Renal cortical epithelial cell (primary cell): ENCODE data around the genes TCAIM and SLC6A20.

GRCh38 chr3:44338627-44339233, at the start of gene TCAIM:
Gene TCAIM, plus strand, starts transcription at chr3:44338766.
- RRBS, result 2% methylated on average over 3 of the region's 37 CpGs

GRCh38 chr3:44435902-44436798, 41.3 kb downstream of the ZNF445 start:
- RRBS, result no CpG with 5 or more reads among the region's 4 CpGs

DNA sequence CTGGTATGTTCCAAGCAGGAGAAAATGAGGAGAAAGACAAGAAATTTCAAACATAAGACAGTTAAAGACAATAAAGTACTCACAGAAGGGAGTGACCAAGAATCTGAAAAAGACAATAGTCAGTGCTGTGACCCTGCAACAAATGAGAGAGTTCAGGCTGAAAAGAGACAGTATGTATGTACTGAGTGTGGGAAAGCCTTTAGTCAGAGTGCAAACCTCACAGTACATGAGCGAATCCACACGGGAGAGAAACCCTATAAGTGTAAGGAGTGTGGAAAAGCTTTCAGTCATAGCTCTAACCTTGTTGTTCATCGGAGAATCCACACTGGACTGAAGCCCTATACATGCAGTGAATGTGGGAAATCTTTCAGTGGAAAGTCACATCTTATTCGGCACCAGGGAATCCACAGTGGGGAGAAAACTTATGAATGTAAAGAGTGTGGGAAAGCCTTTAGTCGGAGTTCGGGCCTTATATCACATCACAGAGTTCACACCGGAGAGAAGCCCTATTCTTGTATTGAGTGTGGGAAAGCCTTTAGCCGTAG, 9.5 kb downstream of the ZNF660 start:
- RRBS, result no CpG with 5 or more reads among the region's 8 CpGs

DNA sequence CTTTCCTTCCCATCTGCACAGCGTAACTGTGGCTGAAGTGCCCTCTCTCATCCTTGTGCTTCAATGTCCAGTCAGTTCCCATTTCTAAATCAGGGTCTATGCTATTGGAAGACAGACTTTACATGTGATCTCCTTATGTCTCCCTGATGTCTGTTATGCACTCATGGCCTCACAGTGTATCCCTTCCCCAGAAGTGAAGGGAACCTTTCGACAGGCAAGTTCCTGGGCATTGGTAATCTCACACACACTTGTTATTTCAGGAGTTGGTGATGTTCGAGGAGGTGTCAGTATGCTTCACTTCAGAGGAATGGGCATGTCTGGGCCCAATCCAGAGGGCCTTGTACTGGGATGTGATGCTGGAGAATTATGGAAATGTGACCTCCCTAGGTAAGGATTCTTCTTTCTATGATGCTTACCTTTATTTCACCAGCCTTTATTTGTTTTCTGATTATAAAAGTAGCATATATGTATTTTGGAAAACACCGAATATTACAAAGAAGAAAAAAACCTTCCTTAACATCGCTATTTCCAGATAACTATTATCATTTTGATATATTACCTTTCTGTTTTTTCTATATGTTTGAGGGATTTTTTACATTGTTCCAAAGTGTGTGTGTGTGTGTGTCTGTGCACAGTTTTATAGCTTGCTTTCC, 7.5 kb downstream of the ZNF197 start:
- RRBS, result no CpG with 5 or more reads among the region's 5 CpGs

- RRBS, result no CpG with 5 or more reads among the region's 7 CpGs
These were observed 10.2 kb downstream of the ZNF35 start for GRCh38 chr3:44658538-44659310.

GRCh38 chr3:45010966-45011616, 15.0 kb upstream of the CLEC3B start:
- RRBS, result no CpG with 5 or more reads among the region's 7 CpGs

DNA sequence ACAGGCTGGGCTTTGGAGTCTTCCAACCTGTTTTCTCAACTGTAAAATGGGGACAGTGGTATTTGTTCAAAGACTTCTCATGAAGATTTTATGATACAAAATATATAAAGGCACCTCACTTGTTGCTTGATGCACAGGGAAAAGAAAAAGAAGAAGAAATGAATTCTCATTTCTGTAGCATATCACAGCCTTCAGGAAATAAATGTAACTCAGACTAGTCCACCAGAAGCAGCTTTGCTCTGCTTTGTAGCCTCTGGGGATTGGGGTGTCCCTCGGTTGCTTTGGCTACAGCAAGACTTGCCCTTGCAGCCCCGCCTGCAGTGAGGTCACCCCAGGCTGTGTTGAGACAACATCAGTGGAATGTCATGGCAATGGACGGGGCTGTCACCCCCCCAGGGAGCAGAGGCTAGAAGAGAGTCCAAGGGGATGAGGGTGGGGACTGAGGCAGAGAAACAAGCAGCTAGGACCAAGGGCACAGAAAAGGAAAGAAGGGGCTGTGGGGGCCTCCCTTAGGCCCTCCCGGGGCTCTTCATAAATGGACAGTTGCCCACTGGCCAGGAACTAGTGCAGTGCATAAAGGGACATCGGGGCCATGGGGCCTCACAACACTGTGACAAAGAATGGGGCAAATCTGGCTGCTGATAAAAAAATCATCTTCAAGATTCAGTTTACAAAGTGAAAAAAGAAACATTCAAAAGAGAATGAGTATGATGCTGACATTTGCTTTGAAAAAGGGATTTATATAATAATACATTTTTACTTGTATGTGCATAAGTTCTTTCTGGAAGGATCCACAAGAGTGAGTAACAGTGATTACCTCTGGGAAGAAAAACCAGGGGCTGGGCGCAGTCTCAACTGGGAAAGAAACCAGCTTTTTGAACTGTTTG, 943 bp downstream of the CLEC3B start:
- RRBS, result no CpG with 5 or more reads among the region's 6 CpGs

- RRBS, result no CpG with 5 or more reads among the region's 6 CpGs
These were observed 17.5 kb downstream of the CLEC3B start for GRCh38 chr3:45043568-45044038.

DNA sequence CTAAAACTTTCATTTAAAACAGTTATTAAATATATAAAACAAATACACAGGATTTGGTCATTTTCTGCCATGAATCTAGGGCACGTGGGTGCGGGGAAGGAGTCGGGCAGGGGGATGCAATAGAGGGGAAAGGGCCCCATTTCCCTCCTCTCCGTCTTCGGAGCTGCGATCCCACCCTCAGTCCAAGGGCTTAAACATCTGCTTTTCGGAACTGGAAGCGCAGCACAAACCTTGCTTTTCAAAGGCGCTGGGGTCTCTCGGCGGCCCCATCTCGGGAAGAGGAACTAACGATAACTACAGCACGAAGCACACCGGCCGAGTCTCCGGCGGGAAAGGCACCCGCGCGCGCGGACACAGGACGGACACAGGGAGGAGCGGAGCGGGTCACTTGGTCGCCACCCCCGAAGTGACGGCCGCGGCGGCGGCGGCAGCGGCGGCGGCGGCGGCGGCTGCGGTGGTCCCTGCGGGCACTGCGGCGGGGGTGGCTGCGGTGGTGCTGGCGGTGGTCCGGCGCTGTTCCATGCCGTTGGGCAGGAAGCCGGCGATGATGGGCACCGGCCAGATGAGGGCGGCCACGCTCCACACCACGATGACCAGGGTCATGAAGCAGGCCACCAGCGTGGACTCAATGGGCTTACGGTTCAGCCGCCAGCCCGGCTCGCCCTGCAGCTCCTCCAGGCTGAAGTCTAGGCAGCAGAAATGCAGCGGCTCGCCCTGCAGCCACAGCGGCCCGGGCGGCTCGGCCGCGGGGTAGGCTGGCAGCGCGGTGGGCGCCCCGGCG, 1.2 kb downstream of the TMEM158 start:
- RRBS, result 1% methylated on average over 20 of the region's 73 CpGs

GRCh38 chr3:45464408-45464889, 76.1 kb downstream of the LARS2 start:
- RRBS, result no CpG with 5 or more reads among the region's 5 CpGs

GRCh38 chr3:45497859-45498391, 96.6 kb upstream of the LIMD1 start:
- RRBS, result no CpG with 5 or more reads among the region's 7 CpGs

DNA sequence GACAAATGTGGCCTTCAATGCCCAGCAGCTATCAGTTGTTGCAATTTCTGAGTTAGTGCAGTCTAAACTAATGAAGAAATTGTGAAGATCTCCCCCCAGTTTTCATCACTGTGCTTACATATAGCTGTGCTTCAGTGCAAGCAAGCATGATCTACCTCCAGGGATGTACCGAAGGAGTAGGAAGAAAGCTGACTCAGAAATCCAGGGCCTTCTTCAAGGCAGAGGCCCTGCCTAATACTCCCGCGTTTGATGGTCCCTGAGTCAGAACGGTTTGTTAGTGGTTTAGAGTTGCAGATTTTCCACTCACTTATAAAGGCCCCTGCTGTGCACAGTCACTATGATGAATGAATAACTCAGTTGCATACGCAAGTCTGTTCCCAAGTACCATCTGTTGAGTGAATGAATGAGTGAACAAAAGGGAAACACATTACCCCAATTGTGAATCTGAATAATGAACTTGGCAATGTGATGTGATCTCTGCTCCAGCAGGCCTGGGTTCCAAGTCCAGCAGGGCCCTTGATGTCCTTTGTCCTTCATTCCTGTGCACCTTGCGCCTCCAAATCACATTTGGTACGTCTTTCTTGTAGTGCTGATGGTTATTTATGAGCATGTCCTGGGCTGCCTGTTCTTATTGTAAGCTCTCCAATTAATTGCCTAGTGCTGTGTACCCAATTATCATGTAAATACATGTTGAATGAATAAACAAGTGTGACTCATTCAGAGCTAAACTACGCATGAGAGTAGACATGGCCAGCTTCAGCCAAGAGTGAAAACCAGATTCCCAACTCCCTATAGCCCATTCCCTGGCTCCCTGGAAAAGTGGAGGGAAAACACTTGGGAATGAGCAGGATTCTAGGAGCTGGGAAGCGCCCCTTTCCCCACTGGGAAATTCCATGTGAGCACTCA, 85.4 kb upstream of the LIMD1 start:
- RRBS, result no CpG with 5 or more reads among the region's 9 CpGs

- RRBS, result no CpG with 5 or more reads among the region's 7 CpGs
These were observed 41.4 kb downstream of the LIMD1 start for GRCh38 chr3:45635691-45636625.

DNA sequence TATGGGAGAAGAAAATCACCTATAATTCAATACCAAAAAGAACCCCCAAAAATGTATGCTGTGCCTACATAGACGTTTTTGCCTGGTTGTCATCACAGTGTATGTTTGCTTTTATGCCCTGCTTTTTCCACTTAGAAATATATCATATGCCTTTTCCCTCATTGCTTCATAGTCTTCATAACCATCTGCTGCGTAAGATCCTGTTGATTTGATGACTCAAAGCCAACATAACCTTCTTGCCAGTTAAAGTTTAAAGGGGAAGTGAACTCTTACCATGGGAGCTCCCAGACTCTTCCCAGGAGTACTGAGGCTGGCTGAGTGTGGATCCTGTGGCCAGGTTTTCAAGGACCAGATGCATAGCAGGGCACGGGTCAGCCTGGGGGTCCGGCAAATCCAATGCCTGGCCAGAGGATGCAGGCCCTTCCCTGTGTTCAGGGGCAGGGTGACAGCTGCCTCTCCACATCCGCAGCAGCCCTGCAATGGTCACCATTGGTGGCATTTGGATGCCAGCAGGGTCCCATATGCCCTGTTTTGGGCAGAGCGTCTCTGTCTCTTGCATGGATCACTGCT, 42.0 kb upstream of the SACM1L start:
- RRBS, result no CpG with 5 or more reads among the region's 6 CpGs

- RRBS, result no CpG with 5 or more reads among the region's 12 CpGs
These were observed 32.4 kb upstream of the SACM1L start for GRCh38 chr3:45656605-45657326.

- RRBS, result no CpG with 5 or more reads among the region's 6 CpGs
These were observed 5.0 kb downstream of the SACM1L start for GRCh38 chr3:45693937-45694830.

DNA sequence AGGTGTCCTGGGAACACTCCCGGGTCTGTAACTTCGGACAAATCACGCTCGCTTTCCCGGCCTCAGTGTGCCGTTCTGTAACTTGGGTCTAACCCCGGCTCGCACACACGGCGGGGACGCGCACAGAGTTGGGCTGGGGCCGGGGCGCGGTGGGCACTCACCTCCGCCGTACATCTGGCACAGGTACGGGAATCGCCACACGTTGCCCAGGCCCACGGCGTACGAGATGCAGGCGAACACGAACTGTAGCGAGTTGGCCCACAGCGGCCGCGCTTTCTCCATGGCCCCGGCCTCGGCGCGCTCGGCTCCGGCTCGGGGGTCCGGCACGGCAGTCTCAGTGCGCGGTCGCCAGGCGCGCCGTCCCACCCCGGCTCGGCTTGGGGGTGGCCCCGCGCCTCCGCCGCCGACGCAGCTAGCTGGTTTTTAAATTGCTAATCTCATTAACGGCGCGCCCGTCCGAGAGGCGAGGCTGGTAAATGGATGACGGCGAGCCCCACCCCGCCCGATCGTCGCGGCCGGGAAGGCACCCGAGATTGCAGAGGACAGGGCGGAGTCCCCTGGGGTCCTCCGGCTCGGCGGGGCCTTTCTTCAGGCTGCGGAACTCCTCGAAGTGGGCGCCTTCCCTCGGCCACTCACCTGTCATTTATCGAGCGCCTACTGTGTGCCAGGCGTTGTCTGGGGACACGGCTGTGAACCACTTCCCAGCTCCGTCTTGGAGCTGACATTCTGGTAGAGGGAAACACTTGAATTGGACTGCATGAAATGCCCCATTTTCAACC, at the start of gene SLC6A20:
TSS of gene SLC6A20 (minus strand) at position 399 of the 779 bp plus-strand sequence.
- RRBS, result 5% methylated on average over 26 of the region's 80 CpGs

DNA sequence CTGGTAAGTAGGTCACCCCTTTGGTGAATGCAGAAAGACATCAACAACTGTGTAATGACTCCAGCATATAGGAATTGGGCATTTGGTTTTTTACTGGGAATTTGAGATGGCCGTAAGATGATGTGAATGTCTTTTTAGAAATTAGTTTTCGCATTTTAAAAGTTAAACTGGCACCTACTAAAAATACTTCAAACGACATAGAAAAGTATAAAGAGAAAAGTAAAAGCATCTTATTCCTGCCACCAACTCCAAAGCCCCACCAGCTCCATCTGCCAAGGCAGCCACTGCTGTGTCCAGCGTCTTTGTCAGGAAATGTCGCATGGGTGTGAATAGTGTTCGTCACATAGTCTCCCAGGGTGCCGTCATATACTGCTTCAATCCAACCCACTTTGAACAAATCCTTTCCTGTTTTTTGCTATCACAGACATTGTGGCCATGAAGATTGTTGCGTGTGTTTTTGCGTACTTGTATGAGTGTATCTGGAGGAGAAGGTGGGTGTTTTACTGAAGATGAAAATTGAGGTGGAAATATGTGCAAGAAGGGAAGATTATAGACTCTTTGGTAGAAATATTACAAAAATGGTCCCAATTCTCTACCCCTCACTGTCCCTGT, 25.5 kb downstream of the CCR9 start:
- RRBS, result no CpG with 5 or more reads among the region's 9 CpGs

DNA sequence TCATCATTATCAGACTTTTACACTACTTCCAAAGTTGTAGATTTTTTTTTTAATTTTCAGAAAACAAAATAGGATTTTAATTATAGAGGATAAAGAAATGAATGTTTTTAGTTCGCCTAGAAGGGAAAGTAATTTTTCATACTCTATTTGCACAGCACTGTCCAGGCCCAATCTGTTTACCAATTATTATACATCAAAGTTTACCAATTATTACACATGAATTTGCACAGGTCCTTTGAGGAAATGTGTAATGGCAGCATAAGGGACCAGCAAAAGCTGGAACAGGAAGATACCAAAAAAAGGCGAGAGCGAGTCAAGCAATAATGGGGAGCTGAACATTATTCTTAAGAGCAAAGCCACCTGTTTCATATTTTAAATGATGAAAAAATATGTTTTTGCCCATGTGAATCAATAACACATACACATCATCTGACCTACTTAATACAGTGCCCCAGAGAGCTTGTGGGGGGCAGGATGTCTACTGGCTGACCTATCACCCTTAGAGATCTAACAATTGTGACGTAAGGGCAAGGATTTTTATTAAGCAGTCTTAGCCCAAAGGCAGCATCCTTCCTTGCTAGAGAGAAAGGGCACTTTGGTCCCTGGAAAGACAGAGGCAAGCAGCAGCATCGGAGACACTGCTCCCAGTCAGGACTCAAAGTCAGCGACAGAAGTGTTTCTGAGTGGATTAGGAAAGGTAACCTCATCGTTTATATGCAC, 1.4 kb downstream of the CXCR6 start:
- RRBS, result no CpG with 5 or more reads among the region's 7 CpGs

DNA sequence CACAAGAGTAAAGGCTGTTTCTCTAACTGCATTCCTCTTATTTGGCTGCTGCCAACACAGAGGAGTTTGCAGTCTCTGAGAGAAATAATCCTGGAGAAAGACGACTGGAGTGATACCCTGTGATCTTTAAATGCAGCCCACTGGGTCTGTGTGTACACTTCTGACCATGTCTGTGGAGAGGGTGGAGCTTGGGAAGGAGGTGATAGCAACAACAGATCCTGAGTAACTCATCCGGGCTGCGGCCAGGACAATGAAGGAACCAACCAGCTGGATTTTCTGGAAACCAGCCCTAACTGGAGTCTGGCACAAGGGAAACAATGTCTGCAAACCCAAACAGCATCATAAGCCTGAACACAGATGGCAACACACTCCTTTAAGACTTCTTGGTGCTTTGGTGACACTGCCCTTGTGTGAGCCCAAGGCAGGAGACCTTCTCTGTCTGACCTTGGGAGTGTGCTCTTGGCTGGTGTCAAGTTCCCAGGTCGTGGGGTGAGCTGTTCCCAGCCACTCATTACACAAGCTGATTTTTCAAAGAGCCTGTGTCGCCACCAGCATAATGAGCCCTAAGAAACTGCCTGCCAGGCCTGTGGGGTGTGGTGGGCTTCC, 8.0 kb downstream of the FYCO1 start:
- RRBS, result no CpG with 5 or more reads among the region's 5 CpGs